Mononuclear cell (primary cell): ENCODE measurements around a stretch of chr3.

DNA sequence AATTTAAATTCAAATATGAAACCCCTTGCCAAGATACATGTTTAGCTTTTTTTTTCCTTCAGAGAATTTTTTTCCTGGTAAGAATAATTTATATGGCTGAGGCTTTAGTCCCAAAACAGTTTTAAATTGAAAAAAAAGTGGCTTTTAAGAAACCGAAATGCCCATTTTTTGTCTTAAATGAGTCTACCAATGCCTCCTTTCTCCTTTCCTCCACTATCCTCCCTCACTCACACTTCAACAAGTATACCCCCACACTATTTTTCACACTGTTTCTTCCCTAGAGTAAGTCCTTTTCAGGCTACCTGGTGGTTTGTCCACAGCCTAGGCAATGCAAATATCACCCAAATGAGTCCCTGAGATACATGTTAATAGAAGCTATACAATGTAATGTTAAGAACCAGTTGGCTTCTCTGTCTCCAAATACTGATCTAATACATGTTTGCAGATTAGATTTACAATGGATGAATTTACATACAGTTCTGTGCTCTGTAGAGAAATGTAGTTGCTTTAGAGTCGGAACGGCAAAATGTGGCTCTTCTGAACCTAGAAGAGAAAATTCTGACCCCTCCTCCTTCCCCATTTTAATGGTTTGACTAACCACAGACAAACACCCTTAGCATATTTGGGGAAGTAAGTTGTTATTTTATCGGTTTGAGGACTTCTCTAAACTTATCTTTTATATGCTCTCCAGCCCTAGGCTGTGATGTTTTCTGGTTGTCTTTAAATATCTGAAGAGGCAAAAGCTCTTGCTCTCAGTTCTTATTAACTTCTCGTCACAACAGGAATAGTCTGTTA, 63.6 kb upstream of the MBNL1 start:
- RRBS: no CpG with 5 or more reads among the region's 5 CpGs

GRCh38 chr3:152279785-152280390, 11.2 kb downstream of the MBNL1 start:
- RRBS: no CpG with 5 or more reads among the region's 2 CpGs

DNA sequence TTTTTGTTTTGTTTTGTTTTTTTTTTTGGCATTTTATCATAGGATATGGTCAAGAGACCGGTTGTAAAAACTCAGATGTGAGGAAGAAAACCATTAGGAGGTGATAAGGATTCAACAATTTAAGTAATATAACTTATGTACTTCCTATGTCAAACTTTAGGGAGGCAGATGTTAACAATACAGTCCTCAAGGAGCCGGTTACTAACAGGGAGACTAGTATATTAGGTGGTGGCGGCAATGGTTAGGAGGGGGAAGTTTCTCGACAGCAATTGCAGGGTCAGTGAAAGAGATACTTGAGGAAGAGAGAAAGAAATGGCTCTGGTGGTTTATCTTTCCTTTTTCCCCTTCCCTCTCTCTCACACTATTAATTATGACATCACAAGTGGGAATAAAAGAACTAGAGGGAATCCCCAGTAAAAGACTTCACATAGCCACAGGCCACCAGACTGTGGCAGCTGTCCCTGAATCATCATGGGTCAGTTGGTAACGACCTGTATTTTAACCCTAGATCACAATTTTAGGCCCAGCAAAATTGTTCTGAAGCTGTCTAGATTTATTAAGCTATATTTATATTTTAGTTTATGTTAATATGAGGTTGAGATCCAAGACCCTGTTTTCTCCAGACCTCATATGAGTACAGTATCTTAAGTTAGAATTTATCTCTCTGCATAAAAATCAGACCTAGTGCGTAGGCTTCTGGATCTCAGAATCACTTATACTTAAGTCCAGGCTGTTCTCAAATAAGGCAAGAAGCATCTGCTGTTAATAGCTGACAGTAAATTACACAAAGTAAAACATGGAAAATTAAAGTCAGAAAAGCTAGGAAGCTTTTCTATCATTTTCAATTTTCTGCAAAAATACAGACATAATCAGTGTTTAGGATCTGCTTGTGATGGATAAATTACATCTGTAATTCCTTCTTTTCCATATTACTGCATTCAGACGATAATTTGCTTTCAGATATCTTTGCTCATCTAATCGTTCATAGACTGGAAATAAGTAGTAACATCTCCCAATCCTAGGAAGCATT, 40.4 kb downstream of the MBNL1 start:
- RRBS: 37% methylated on average over 1 of the region's 8 CpGs

DNA sequence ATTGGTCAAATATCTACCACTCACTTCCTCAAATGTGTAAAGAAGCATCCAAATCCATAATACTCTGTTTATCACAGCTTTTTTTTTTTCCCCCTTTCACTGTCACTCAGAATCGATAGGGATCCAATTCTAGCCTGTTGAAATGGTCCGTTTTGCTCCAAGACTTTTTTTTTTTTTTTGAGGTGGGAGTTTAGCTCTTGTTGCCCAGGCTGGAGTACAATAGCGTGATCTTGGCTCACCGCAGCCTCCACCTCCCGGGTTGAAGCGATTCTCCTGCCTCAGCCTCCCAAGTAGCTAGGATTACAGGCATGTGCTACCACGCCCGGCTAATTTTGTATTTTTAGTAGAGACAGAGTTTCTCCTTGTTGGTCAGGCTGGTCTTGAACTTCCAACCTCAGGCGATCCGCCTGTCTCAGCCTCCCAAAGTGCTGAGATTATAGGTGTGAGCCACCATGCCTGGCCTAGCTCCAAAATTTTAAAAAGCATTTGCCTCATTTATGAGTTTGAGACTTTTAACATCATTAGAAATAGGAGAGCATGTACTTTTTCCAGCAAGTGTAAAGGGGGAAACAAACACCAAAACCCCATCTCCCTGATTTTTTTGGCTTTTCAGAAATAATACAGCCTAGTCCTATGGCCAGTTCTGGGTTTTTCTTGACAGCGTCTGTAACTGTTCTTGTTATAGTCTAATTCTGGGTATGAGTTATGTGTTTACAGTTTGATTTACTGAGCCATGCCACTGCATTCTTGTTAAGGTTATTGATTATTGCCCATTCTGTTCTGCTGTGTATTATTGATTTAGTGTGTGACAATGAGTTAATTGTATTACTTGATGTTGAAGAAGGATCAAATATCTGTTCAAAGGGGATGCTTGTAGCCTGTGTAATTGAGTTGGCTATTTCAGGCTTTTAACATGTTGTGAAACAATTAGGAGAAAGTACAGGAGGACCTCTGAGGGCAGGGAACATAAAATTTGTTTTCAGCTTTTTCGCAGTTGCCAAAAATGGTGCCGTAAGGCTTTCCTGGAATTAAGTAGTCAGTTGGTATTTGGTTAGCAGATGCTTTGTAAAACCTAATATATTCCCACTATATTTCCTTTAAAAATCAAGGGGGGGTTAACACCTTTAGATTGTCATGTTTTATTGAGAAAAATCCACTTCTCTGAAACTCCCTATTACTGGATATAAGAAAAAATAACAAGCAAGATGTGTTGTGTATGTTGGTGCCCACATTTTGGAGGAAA, 45.9 kb downstream of the MBNL1 start:
- RRBS: no CpG with 5 or more reads among the region's 13 CpGs

- RRBS: no CpG with 5 or more reads among the region's 5 CpGs
Observed at GRCh38 chr3:152315965-152316760, 47.4 kb downstream of the MBNL1 start.

DNA sequence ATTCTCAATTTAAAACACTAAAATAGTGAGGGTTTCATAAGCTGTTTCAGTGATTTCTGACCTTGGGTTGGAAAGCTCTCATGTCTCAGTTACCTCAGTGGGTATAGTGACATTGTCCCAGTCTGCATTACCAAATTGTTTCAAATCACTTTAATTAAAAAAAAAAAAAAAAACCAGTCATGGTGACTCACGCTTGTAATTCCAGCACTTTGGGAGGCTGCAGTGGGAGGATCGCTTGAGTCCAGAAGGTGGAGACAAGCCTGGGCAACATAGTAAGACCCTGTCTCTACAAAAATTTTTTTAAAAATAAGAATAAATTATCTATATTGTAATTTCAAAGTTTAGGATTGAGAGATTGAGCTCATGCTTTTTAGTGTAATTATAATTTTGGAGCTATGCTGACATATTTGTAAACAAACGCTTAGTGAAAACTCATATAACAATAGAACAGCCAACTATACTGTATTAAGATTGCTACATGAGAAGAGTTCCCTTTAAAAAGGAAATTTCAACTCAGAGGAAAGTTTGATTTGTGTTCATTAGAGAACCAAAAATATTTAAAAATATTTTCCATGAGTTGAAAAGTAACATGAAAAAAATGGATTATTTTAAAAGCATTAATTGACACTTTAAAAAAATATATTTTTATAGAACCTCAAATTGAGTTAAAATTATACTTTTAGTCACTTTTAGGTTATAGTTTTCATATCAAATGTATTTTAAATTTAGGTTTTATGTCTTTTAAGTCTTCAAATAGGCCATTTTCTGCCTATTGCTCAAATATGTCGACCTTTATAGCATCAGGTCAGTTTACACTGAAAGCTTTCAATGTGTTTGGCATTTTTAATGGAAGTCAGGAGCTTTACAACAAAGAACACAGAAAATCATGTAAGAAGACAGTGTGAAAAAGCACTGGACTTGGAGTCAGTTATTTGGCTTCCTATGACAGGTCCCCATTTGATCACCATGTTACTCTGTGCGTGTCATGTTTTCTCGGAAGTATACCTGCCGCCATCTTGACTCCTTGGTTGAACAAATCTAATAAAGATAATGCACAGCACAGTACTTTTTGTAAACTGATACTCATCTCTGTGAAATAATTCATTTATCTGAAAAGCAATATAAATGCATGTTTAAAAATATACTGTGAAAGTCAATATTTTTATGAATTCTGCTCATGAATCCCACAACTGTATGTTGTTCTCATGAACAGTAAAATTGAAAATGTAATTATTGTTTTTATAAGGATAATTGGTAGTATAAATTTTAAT, 78.4 kb downstream of the MBNL1 start:
- RRBS: no CpG with 5 or more reads among the region's 7 CpGs

DNA sequence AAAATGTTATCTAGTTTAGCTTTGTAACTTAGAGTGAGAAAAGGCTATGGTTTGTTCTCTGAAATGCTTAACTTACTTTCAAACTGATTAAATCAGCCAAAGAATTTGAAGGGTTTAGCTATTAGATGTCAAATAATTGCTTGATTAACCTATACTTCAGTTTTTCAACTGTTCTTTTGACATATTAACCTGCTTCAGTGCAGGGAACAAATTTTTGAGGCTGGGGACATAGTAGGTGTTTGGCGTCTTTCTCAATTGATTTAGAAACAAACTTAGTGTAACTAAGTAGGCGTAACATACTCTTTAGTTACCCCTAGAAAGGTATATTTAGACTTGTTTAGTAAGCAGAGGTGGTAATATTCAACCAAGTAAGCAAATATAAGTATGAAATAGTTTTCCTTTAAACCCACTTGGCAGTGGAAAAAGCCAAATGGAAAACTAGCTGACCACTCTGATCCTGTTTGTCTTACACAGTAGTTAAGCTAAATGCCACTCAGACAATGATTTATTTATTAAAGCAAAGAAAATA, 113.1 kb downstream of the MBNL1 start:
- RRBS: no CpG with 5 or more reads among the region's 2 CpGs

DNA sequence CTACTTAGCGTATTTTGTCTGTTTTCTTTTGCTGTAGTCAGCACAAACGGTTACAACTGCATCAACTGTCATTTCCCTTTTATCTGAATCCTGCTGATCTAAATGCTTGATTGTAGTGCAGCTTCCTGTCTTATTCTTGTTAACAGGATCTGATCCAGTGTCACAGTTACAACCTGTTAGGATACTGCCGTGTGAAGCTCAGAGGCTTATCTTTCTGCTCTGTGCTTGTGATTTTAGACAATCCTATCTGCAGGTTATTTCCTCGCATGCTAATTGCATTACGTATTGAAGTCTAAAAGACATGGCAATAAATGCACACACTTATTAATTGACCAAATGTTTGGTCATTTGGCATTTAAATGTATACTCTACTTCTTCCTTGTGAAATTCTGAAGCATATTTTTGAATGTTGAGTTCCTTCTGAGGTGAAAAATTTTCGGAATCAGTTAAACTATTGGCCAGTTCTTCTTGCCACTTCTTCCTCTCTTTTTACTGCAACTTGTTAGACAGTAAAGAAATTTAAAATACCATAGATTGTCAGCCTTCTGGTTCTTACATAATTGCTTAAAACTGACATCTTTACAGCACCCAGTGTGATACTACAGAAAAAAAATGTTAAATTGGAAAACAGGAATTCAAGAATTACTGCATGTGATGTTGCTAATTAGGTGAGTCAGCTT, 168.2 kb downstream of the MBNL1 start:
- RRBS: no CpG with 5 or more reads among the region's 6 CpGs

DNA sequence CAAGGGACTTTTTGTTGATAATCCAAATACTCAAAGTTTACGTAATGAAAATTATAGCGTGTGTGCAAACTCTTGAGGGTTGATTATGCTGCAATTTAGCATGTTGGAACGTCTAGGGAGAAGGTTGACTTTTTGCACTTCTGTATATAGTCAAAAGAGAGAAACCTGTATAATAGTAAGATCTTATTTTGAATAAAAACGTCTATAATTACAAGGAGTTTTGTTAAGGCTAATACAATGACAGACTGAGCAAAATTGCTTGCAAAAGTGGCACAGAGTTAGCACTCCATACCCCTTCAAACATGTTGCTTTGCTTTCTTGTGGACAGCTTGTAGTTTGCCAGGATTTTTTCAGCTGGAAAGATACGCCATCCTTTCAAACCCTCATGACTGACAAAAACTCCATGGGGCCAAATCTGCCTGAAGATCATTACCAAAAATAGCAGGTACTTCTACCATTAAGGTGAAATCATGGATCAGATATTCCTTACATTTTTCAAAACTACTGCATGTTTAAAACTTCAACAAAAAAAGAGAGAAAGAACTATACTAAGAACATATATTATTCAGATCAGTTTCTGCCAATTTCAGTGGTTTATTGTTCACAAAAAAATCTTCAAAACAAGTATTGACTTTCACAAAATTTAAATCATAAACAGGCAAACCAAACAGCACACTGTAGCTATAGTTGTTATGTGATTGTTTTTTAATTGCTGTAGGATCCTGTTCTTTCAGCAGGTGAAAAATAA, 196.1 kb downstream of the MBNL1 start:
- RRBS: no CpG with 5 or more reads among the region's 5 CpGs

DNA sequence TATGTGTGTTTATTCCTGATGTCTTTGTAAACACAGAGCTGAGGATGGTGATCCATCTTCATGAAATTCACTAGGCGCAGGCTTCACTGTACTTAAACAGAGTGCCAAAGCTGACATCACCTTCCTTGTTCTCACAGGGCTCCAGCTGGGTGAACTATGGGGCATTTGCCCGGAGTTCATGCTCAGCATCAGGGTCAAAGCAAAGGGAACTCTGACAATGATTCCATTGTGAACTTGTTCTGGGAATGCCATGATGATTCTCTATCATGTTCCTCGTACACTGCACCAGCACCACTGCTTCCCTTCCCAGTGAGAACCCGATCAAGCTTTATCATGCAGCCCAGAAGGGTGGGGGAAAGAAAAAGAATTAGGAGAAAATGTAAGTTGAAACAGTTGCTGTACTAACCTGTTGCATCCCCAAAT, 184.7 kb upstream of the P2RY1 start:
- RRBS: no CpG with 5 or more reads among the region's 4 CpGs

DNA sequence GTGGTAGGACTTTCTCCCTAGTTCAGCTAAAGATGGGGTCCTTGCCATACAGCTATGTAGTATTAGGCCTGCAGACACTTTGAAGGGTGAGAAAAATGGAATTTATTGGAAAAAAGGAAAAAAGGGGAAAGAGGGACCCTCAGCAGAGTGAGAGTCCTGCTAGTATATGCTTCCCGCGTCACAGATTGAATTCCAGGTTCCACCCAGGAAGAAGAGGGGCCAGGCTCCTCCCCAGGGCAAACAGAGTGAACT, 176.1 kb upstream of the P2RY1 start:
- RRBS: no CpG with 5 or more reads among the region's 2 CpGs

DNA sequence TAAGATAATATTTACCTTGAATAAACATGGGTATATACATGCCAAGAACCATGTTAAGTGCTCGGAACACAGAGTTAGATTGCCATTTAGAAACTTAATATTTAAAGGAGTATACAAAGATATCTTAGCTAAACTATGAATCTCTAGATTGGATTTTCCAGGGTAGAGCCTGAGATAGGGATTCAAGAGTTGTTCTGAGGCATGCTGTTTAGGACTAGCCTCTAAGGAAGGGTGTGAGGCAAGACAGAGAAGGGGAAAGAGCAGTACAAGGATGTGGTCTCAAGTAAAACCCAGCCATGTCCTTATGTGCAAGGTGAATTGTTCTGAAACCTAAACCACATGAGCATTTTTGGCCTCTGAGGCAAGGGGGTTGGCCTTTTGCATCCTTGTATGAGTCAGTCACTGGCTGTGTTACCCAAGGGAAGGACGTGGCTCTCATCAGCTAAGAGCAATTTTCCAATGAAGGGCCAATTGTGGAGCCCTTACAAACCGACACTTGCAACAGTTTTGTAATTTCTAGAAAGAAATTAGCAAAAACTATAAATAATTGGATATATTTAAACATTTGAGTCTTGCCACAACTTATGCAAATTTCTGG, 98.0 kb upstream of the P2RY1 start:
- RRBS: no CpG with 5 or more reads among the region's 3 CpGs

- RRBS: no CpG with 5 or more reads among the region's 2 CpGs
Observed at GRCh38 chr3:153166261-153166660, 4.2 kb downstream of the RAP2B start.

- RRBS: no CpG with 5 or more reads among the region's 11 CpGs
Observed at GRCh38 chr3:153221523-153222244, 59.7 kb downstream of the RAP2B start.

- RRBS: 94% methylated on average over 4 of the region's 53 CpGs
Observed at GRCh38 chr3:154888978-154889859, 190.9 kb upstream of the MME start.

DNA sequence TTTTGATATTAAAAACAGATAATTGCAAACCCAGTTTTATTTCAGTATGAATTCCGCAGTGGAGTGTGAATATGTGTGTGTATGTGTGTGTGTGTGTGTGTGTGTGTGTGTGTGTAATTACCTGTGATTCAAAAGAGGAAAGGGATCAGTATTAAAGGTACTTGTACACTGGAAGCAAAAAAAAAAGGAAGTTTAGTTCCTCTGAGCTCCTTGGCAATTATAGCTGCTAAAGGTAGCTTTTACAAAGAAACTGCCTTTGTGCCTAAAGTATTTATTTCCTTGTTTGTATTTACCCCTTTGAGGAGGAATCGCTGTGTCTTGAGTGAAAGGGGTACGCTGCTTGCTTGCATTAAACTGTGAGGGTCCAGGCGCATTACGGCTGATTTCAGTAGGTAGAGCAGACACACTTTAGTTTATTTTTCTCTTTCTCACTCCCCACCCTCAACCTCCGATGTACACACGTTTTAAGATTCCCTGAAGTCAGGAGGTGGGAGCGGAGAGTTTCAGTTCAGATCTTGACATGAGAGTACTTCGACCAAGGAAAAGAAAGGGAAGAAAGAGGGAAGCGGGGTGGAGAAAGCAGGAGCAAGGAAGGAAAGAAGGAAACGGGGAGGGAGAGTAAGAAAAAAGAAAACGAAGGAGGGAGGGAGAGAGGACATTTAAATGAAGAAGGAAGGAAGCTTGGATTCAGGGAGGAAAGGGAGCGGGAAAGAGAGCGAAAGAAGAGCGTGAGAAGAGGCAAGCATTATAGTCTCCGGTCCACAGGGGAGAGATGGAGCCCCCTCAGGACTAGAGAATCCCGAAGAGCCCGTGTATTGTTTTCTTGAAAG, 1.3 kb upstream of the MME start:
- RRBS: no CpG with 5 or more reads among the region's 18 CpGs

DNA sequence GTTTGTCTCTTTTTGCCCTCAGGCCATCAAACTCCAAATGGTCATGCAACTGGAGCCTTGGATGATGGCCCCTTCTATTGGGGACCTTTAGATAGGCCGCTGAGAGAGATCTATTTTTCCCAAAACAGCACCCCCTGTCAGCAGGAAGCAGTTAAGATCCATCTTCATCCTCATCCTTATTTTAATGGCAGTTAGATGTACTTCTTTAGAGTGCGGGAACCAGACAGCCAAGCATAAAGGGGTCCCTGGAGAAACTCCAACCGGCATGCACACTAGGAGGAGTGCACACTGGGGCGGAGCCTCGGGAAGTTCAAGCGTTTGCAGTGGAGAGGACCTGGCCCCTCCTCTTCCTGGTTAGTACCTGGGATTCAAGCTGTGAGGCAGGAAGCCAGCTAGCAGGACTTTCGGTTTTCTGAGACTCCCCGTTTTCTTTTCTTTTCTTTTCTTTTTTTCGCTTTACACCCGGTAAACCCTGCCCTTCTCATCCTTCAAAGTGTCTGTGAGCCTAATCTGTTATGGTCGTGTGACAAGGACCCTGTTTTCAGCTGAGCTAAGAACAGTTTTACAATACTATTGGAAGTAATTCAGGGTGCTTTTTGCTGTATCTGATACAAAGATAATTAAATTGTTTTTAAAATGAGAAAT, 32.0 kb upstream of the STRIT1 start:
- RRBS: no CpG with 5 or more reads among the region's 11 CpGs

- RRBS: no CpG with 5 or more reads among the region's 3 CpGs
Observed at GRCh38 chr3:155598674-155599096, 146.2 kb downstream of the PLCH1 start.

GRCh38 chr3:155987125-155987483, 116.7 kb downstream of the GMPS start:
- RRBS: no CpG with 5 or more reads among the region's 8 CpGs

- RRBS: 90% methylated on average over 2 of the region's 10 CpGs
Observed at GRCh38 chr3:156109907-156110397, 10.4 kb upstream of the KCNAB1 start.